Uterus (tissue), 7 donors: ENCODE measurements around a stretch of chr16.

DNA sequence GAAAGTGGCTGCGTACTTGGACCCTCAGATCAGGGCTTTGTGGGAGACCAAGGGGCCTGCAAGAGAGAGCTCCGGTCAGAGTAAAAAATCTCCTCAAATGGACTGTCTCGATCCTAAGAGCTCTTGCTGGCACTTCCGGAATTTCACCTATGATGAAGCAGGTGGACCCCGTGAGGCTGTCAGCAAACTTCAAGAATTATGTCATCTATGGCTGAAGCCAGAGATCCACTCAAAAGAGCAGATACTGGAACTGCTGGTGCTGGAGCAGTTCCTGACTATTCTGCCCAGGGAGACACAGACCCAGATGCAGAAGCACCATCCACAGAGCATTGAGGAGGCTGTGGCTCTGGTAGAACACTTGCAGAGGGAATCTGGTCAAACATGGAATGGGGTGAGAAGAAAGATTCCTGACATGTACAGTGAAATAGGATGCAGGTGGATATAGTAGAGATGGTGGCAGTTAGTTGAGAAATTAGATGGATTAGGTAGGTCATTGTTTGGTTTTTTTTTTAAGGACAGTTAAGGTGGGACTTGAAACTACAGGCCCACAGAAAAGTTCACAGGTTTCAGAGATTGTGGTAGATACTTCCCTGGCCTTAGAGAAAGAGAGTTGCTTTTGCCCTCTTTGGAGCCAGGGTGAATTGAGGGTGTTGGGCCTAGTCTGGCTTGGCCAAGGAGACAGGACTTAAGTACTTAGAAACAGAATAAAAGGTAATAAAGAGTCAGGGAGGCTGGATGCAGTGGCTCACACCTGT is 3.3 kb downstream of the ZNF75A start:
- PRO-cap, 4 experiments: no peak in any of the 4 experiments
- RAMPAGE, long total RNA, 2 experiments: no peak in any of the 2 experiments
- RRBS: 100% methylated on average over 1 of the region's 5 CpGs

- PRO-cap, 4 experiments: no peak in any of the 4 experiments
- RAMPAGE, long total RNA, 2 experiments: no peak in any of the 2 experiments
- RRBS: no CpG with 5 or more reads among the region's 37 CpGs
These were observed 11.4 kb downstream of the ZNF597 start for GRCh38 chr16:3431630-3432487.

GRCh38 chr16:3435575-3436131 is 7.7 kb downstream of the ZNF597 start:
- PRO-cap, 4 experiments: no peak in any of the 4 experiments
- RAMPAGE, long total RNA, 2 experiments: no peak in any of the 2 experiments
- RRBS: no CpG with 5 or more reads among the region's 3 CpGs

- PRO-cap, 4 experiments: no peak in any of the 4 experiments
- RAMPAGE, long total RNA, 2 experiments: start-site peak on the plus strand in 1 of 2 experiments, at chr16:3640952-3641232 at its widest, 10 reads per replicate
- RRBS: no CpG with 5 or more reads among the region's 16 CpGs
These were observed 13.7 kb upstream of the DNASE1 start for GRCh38 chr16:3640719-3641348.

- PRO-cap, 4 experiments: no peak in any of the 4 experiments
- RAMPAGE, long total RNA, 2 experiments: no peak in any of the 2 experiments
- RRBS: no CpG with 5 or more reads among the region's 9 CpGs
These were observed 23.3 kb downstream of the TRAP1 start for GRCh38 chr16:3694018-3694432.

GRCh38 chr16:3734814-3735387 is 17.6 kb upstream of the TRAP1 start:
- PRO-cap, 4 experiments: no peak in any of the 4 experiments
- RAMPAGE, long total RNA, 2 experiments: no peak in any of the 2 experiments
- RRBS: 91% methylated on average over 3 of the region's 27 CpGs

DNA sequence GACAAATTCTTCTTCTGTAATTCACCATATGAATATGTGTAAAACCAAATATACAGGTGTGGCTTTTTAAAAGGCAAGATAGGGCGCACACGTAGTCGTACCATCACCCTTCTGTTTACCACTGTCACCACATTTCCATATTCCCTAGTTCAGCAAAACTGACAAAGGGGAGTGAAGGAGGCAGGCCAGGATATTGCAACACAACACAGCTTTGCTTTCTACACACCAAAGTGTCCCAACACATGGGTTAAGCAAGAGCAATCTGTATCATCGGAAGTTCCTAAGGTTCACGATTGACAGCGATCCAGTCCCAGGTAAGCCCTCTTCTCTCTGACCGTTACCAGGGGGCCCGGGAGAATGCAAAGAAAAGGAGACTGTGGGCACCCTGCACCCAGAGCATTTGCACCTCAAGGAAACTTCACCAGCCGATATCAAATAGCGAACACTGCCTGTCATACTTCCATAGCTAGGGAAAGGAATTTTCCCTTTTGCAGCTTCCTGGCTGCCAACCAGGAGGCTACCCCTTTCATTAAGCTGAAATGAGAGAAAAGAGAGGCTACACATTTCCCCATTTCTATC is 23.1 kb downstream of the CREBBP start:
- PRO-cap, 4 experiments: no peak in any of the 4 experiments
- RAMPAGE, long total RNA, 2 experiments: no peak in any of the 2 experiments
- RRBS: no CpG with 5 or more reads among the region's 10 CpGs

GRCh38 chr16:3874988-3875798 is 5.3 kb downstream of the CREBBP start:
- PRO-cap, 4 experiments: peak in 1 of 4 experiments; most common plus-strand start chr16:3875580 (in 1)
- RAMPAGE, long total RNA, 2 experiments: no peak in any of the 2 experiments
- RRBS: no CpG with 5 or more reads among the region's 16 CpGs

- PRO-cap, 4 experiments: peak in 4 of 4 experiments; most common plus-strand start chr16:3880891 (in 3)
- RAMPAGE, long total RNA, 2 experiments: no peak in any of the 2 experiments
- RRBS: 1% methylated on average over 37 of the region's 46 CpGs
These were observed 234 bp upstream of the CREBBP start for GRCh38 chr16:3880786-3881107.

GRCh38 chr16:3999273-3999812 is 116.9 kb downstream of the ADCY9 start:
- PRO-cap, 4 experiments: peak in 3 of 4 experiments; most common plus-strand start chr16:3999384 (in 1); most common minus-strand start chr16:3999583 (in 2)
- RAMPAGE, long total RNA, 2 experiments: no peak in any of the 2 experiments
- RRBS: 33% methylated on average over 1 of the region's 15 CpGs

DNA sequence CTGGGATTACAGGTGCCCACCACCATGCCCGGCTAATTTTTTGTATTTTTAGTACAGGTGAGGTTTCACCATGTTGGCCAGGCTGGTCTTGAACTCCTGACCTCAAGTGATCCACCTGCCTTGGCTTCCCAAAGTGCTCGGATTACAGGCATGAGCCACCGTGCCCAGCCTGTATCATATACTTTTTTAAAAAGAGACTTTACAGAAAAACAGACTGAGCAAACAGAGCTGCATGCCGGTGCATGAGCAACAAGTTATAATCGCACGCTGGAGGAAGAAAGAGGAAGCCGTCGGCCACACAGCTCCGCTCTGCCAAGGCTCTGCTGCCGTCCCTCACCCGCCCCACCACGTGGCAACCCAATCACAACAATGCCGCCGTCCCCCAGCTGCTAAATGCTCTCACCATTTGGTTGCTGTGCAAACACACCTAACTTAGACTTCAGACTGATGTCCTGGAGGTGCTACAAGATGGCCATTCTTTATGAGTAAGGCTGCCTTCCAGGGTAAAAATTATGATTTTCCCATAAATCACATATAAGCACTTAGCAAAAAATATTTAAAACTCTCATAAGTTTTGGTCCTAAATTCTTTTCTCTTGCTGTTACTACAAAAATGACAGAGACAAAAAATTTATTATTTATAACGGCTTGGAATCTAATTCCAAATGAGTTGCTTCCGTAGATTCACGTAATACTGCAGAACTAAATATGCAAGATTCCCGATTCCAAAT is 83.4 kb downstream of the ADCY9 start:
- PRO-cap, 4 experiments: no peak in any of the 4 experiments
- RAMPAGE, long total RNA, 2 experiments: no peak in any of the 2 experiments
- RRBS: no CpG with 5 or more reads among the region's 18 CpGs

DNA sequence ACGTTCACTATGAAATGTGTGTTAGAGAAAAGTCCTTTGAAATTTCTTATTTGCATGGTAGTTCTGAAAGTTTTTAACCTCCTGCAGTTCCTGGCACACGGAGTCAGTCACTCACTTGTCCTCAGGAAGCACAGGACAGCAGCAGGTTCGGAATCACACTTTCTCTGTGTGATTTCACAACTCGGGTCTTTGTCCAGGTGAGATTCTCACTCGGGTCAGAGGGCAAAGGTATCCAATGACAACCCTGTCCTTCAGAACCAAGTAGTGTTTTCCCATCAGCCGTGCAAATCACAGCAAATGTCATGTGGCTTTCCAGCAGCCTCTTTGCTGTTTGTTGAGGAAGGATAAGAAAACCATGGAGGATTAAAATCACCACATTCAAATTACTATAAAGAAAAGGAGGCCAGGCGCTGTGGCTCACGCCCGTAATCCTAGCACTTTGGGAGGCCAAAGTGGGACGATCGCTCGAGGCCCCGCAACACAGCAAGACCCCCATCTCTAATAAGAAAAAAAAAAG is 22.1 kb downstream of the ADCY9 start:
- PRO-cap, 4 experiments: no peak in any of the 4 experiments
- RAMPAGE, long total RNA, 2 experiments: no peak in any of the 2 experiments
- RRBS: no CpG with 5 or more reads among the region's 13 CpGs

DNA sequence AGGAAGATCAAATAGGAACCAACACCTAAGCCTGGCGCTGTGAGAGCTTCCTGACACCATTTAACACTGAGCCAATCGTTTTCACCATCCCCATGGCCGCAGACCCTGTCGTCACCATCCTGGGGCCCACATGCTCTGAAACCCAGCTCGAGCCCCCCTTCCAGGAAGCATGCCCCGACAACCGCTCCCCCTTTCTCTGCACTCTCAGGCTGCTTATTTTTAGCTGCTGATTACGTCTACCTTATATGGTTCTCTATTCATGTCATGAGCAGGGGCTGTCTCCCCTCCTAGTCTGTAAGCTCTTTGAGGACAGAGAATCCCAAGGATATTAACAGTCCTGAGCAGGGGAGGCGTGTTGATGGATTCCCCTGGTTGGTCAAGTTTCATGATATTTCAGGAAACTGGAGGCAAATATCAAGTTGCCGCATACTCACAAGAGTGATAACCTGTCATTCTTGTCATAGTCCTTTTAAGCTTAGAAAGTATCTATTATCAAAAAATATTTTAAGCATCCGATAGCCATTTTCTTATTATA is 10.4 kb downstream of the SRL start:
- PRO-cap, 4 experiments: no peak in any of the 4 experiments
- RAMPAGE, long total RNA, 2 experiments: no peak in any of the 2 experiments
- RRBS: no CpG with 5 or more reads among the region's 11 CpGs

DNA sequence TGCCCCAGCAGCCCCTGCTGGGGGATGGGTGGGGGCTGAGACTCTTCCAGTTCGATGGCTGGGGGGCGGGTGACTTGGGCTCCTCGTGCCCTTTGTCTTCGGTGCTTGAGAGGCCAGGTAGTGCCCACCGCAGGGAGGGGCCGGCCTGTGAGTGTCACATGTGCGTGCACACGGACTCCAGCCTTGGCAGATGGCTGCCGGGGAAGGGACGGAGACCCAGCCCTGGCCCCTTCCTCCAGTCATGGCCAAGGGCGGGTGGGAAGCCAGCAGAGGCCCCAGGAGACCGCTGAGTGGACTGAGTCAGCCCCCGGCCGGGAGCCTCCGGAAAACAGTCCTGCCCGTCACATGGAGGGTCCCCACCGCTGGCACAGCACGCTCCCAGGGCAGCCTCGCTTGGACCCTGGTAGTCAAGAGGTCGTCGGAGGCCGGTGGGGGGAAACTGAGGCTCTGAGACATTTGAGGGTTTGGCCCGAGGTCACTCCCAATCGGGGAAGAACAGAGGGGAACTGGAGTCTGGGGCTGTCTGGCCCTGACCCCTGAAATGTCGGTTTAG is 4.2 kb downstream of the GLIS2 start:
- PRO-cap, 4 experiments: peak in 2 of 4 experiments; most common plus-strand start position 189 of the sequence (in 1); most common minus-strand start position 297 of the sequence (in 2)
- RAMPAGE, long total RNA, 2 experiments: no peak in any of the 2 experiments
- RRBS: 16% methylated on average over 12 of the region's 25 CpGs

- PRO-cap, 4 experiments: peak in 1 of 4 experiments; most common minus-strand start chr16:4324287 (in 1)
- RAMPAGE, long total RNA, 2 experiments: no peak in any of the 2 experiments
- RRBS: no CpG with 5 or more reads among the region's 13 CpGs
These were observed 8.2 kb downstream of the GLIS2 start for GRCh38 chr16:4324014-4324612.

DNA sequence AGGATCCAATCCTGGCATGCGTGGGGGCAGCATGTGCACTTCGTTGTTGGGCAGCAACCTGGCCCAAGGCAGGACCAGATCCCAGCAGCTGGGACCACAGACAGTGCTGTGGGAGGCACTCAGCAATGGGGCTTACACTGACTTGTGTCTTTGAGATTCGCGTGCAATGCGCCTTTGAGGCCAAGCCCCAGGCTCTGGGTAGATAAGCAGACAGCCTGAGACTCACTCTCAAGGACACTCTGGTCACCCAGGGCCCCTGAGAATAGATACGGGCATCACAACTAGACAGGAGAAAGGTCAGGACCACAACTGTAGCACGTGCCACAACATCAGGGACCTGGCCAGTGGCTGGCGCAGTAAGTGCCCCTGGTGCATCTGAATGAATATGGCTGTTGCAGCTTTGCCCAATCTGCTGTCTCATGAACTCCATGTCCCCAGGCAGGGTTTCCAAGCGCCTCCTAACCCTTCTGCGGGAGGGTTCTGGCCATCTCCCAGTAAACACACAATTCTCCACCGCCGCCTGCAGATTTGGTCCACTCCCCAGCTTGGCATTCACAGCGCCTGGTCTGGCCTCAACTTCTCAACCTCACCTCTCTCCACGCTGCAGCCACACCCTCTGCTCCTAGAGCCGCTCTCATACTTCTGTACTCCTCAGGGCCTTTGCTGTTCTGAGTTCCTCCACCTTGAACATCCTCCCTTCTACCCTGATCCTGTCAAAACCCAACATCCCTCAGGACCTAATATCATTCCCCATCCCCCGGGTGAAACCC is 3.1 kb downstream of the PAM16 start:
- PRO-cap, 4 experiments: no peak in any of the 4 experiments
- RAMPAGE, long total RNA, 2 experiments: no peak in any of the 2 experiments
- RRBS: 63% methylated on average over 1 of the region's 16 CpGs

DNA sequence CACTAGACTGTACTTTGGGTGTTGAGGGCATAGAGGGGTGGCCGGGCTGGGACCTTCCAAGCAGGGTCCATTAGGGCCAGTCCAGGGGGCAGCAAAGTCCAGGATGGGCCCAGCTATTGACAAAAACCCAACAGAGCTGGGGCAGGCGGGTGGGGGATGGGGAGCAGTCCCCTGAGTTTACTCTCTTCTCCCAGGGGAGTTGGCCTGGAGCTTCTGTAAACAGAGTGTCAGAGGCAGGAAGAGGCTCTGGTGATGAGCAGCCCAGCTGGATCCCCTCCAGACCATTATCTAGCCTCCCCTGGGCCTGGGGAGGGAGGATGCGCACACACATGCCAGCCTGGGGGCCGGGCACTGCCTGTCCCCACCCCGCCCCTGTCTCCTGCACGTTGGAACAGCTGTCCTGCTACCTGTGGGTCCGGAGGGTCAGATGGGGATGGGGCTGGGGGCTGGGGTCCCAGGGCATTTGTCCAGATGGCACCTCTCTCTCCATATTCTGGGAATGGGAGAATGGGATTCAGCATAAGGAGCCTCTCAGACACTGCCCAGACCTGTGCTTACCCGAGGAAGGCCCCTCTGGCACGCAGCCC is 1.4 kb downstream of the VASN start:
- PRO-cap, 4 experiments: peak in 3 of 4 experiments; most common plus-strand start position 227 of the sequence (in 3); most common minus-strand start position 192 of the sequence (in 1)
- RAMPAGE, long total RNA, 2 experiments: no peak in any of the 2 experiments
- RRBS: 4% methylated on average over 4 of the region's 9 CpGs

DNA sequence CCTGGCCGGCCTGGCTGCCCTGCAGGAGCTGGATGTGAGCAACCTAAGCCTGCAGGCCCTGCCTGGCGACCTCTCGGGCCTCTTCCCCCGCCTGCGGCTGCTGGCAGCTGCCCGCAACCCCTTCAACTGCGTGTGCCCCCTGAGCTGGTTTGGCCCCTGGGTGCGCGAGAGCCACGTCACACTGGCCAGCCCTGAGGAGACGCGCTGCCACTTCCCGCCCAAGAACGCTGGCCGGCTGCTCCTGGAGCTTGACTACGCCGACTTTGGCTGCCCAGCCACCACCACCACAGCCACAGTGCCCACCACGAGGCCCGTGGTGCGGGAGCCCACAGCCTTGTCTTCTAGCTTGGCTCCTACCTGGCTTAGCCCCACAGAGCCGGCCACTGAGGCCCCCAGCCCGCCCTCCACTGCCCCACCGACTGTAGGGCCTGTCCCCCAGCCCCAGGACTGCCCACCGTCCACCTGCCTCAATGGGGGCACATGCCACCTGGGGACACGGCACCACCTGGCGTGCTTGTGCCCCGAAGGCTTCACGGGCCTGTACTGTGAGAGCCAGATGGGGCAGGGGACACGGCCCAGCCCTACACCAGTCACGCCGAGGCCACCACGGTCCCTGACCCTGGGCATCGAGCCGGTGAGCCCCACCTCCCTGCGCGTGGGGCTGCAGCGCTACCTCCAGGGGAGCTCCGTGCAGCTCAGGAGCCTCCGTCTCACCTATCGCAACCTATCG is 10.2 kb downstream of the VASN start:
- PRO-cap, 4 experiments: no peak in any of the 4 experiments
- RAMPAGE, long total RNA, 2 experiments: no peak in any of the 2 experiments
- RRBS: no CpG with 5 or more reads among the region's 41 CpGs

DNA sequence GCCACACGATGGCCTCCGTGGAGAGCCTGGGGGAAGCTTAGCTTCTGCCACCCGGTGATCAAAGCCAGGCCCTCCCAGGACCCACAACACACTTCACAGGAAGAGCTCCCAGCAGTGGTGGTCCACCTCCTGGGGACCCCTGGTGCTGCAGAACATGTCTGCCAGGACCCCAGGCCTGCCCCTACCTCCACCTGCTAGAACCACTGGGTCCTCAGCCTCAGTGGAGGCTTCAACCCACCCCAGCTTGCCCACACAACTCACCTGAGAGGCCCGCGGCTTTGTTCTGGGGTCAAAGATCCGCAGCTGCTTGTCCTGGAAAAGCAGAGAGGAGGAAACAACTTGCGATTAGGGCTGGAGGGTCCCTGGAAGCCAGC is 21.4 kb downstream of the CORO7 start:
- PRO-cap, 4 experiments: no peak in any of the 4 experiments
- RAMPAGE, long total RNA, 2 experiments: no peak in any of the 2 experiments
- RRBS: no CpG with 5 or more reads among the region's 7 CpGs

DNA sequence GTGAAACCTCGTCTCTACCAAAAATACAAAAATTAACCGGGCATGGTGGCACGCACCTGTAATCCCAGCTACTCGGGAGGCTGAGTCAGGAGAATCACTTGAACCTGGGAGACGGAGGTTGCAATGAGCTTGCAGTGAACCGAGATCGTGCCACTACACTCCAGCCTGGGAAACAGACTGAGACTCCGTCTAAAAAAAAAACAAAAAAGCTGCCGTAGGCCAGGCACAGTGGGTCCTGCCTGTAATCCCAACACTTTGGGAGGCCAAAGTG is 19.2 kb downstream of the CORO7 start:
- PRO-cap, 4 experiments: no peak in any of the 4 experiments
- RAMPAGE, long total RNA, 2 experiments: no peak in any of the 2 experiments
- RRBS: no CpG with 5 or more reads among the region's 9 CpGs